Measurements from ENCODE around the genes HDAC9 and FERD3L.

- PRO-cap: no peak
Measured at GRCh38 chr7:16609571-16610212, 35.9 kb downstream of the ANKMY2 start.

GRCh38 chr7:16704221-16705173, 49.1 kb upstream of the TSPAN13 start:
- PRO-cap: no peak

DNA sequence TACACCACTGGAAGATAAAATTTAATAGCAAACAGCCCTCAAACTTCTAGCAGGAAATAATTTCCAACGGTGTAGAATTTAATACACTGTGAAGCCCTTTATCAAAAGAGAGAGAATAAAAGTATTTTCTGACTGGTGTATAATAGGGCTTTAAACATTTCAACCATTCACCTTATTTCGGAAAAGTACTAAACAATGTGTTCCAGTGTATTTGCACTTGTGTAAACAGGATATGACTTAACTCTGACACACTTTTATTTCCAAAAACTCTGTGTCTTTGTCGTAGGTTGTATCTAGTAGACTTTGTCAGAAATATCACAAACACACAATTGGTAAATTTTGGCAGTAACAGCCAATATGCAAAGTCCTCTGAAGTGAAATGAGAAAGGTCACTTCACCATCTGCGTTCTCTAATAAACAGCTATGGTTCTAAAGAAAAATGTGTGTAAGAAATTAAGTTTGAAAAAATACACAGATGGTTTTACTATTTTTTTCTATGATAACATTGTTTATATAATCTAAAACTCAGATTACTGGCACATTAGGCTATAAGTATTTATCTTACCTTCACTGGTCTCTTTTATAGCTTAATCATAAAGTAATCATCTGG, 10.3 kb upstream of the TSPAN13 start:
- PRO-cap: no peak

GRCh38 chr7:16833160-16833808, 28.5 kb upstream of the AGR2 start:
- PRO-cap: no peak

GRCh38 chr7:16847025-16847837, 34.6 kb downstream of the AGR3 start:
- PRO-cap: no peak

DNA sequence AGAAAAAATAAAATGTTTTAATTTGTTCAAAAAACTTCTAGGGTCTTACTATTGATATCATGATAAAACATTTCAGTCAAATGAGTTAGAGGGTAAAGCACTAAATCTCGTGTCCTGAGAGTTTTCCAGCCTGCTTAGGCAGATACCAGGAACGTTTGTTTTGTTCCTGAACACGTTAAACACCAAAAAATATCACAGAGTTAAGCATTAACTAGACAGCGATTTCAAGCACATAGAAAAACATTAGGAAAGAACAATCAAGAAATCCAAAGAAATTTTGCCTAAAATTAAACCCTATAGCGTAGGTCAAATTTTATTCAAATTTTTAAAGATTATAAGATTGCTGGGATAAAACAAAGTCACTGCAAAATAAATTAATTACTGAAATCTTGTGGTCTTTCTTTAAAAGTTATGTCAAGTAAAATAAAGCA, 204.7 kb upstream of the AGR3 start:
- PRO-cap: no peak

DNA sequence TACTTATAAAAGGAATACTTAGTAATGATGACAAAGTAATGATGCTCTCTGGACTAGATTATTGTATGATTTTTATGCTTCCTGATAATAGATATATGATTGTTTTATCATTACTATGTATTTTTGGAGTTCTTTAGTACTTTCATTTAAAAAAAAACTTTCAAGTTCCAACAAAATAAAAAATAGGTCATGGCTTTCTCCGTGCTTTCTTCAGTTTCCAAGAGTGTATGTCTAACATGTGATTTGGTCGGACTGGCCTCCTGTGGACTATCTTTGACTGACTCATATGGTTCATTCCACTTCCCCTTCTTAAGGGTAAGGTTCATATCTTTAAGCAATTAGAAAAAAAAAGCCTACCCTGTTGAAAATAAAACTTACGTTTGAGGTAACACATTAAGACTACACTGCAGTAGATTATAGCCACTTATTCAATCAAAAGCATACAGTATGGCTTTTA, 112.8 kb upstream of the AHR start:
- PRO-cap: no peak

GRCh38 chr7:17308072-17308846, 9.8 kb downstream of the AHR start:
- PRO-cap: no peak

DNA sequence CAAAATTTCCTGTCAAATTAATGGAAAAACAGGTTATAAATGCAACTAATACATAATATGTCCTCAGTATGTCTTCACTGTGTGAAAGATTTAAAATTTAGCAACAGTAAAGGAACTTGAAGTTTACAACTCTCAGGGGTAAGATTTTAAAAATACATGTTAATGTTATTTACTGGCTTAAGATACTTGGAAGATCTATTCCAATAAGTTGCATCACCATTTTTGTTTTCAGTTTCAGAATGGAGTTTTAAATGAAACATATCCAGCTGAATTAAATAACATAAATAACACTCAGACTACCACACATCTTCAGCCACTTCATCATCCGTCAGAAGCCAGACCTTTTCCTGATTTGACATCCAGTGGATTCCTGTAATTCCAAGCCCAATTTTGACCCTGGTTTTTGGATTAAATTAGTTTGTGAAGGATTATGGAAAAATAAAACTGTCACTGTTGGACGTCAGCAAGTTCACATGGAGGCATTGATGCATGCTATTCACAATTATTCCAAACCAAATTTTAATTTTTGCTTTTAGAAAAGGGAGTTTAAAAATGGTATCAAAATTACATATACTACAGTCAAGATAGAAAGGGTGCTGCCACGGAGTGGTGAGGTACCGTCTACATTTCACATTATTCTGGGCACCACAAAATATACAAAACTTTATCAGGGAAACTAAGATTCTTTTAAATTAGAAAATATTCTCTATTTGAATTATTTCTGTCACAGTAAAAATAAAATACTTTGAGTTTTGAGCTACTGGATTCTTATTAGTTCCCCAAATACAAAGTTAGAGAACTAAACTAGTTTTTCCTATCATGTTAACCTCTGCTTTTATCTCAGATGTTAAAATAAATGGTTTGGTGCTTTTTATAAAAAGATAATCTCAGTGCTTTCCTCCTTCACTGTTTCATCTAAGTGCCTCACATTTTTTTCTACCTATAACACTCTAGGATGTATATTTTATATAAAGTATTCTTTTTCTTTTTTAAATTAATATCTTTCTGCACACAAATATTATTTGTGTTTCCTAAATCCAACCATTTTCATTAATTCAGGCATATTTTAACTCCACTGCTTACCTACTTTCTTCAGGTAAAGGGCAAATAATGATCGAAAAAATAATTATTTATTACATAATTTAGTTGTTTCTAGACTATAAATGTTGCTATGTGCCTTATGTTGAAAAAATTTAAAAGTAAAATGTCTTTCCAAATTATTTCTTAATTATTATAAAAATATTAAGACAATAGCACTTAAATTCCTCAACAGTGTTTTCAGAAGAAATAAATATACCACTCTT, 44.7 kb downstream of the AHR start:
- PRO-cap: no peak

DNA sequence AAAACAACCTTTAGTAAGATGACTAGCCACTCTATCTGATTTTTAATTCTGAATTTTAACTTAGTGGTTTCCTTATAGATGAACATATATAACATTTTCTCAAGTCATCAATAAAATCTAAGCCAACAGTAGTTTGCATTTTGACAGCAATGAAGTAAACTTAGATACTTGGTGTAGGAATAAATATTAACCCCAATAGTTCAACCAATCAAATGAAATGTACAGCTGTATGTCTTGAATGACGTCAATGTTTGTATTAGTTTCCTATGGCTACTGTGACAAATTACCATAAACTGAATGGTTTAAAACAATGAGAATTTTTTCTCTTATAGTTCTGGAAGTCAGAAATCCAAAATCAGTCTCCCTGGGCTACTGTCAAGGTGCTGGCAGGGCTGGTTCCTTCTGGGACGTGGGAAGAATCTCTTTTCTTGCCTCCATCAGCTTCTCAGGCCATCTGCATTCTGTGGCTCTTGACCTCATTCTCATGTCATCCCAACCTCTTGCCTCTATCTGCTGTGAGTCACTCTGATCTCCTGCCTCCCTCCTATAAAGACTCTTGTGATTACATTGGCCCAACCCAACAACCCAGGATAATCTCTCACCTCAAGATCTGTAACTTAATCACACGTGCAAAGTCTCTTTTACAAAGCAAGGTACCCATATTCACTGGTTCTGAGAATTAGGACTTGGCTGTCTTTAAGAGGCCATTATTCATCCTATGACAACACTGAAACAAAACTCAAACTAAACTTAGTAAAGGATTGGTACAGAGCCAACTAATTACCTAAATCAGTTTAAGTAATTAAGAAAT, 73.6 kb downstream of the AHR start:
- PRO-cap: no peak

DNA sequence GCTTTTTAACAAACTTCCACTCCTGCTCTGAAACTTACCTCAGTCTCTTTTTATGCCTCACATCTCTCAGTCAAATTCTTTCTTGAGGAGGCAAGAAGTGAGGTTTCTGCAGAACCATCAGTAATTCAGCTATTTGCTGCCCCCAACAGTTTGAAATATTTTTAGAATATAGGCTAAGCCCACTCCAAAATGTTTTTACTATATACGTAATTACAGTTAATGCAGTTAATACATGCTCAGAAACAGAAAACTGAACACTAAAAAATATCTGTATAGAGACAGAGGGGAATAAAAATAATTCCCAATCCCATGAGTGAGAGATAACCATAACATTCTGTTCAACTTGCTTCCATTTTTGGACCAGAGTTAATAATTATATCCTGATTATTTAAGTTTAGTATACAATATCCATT, 78.4 kb downstream of the SNX13 start:
- PRO-cap: no peak

DNA sequence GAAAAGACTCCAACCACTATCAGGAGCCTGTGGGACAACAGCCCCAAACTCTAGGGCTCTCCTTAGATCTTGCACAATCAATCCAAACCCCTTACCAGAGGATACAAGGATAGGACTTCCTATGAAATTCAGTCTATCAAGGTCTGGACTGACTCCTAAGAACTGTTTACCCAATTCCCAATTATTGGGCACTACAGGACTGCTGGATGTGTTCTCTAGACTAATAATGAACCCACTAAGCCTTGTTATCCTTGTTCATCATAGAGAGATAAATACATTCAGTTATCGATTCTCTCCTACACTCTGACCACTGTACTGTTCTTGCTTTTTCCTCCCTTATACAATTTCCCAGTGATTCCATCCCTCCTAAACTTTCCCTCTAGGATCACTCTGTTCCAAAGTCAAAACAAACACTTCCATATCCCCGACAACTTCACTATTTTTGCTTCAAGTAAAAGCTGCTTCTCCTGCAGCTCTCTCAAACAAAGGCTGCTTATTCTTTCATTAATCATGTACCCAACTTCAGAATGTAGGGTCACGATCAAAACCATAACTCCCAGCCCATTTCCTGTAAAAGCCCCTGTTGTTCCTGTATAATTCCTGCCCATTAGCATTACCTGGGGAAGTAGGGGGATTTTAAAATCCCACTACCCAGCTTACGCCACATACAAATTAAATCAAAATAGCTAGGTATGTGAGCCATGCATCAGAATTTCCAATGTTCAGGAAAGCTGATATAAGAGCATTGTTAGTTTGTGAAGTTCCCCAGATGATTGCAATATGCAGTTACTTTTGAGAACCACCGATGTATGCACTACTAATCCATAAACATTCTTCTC, 19.0 kb downstream of the SNX13 start:
- PRO-cap: no peak

- PRO-cap: no peak
Measured at GRCh38 chr7:18087767-18088205, 60.1 kb upstream of the PRPS1L1 start.

GRCh38 chr7:18177458-18177657, 149.7 kb upstream of the PRPS1L1 start:
- PRO-cap: no peak

DNA sequence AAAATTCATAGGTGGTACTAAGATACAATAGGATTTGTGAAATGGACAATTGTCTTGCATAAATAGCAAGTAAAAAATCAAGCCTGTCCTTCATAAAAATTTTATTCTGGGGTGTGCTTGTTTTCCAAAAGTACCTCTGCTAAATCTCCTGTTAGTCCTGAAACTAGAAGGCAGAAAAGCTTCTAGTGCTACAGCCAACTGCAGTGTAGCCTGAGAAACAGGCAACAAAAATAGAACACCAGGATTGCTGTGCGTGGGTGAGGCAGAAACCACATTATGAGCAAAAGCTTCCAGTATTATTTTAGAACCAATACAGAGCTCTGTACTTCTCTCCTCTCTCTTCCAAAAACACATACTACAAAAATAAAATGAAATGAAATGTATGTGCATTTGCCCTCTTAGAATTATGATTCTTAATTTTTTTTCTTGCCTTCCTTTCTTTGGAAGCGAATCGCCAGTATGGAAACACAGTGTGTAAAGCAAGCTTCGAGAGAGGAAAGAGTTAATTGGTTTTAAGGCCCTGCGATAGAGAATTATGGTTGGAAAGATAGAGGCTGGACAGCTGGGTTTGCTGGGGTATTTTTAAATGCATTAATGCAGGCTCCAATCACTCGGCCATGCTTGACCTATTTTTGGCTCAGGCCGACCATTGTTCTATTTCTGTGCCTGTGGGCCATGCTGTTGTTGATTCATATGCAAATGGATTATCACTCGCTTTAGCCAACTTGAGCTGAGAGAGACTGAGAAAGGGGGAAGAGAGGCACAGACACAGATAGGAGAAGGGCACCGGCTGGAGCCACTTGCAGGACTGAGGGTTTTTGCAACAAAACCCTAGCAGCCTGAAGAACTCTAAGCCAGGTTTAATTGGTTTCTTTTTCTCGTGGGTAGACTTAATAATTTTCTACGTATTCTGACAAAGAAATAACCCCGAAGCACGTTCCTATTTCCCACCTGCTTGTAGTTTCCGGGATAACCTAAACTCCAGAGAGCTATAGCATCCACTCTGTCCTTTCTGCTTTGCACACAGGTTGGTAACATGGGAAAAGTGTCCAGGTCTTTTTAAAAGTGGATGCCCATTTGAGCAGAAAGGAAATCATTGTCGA, at the start of gene HDAC9:
Gene HDAC9 (plus strand): TSS at position 753 of the 1,103 bp plus-strand sequence.
- PRO-cap: bidirectional peak, plus-strand start at position 743 of the sequence, minus-strand start at position 586 of the sequence

GRCh38 chr7:18508805-18509547, 13.4 kb downstream of the HDAC9 start:
- PRO-cap: bidirectional peak, plus-strand start at chr7:18509293, minus-strand start at chr7:18509095

DNA sequence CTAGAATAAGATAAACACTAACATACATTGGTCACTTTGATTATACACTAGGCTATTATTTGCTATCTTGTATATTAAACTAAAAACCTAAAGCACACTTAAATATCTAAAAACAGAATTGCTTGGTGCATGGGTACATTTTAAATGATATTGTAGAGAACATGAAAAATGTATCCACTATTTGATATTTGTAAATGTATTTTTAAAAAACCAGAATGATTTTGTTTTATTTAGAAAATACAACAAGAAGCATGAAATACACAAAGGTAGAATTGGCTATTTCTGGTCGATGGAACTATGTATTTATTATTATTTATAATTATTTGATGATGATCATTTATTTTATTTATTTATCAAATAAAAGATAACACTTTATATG, 189.0 kb downstream of the TWIST1 start:
- PRO-cap: no peak

DNA sequence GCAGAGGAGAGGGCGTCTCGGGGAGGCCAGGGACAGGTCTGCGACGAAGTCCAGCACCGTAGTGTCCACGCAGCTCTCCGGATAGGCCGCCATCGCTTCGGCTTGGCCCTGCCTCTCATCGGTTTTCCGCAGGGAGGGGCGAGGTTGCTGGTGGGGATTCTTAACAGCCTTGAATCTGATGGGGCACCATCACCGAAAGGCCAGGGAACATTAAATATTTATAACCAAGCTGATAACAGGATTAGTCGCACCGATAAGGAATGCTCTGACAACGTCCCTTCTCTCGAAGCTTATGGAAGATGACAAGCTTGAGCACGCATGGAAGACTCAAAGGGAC, at the start of gene FERD3L:
Gene FERD3L (minus strand): TSS at position 152 of the 337 bp plus-strand sequence.
- PRO-cap: no peak

- PRO-cap: no peak
Measured at GRCh38 chr7:20120534-20121818, 96.2 kb downstream of the MACC1 start.

GRCh38 chr7:20129842-20130500, 87.2 kb downstream of the MACC1 start:
- PRO-cap: no peak

Measured in pulmonary artery (tissue), 1 donor.